GM12878 (cell line): ENCODE measurements around a stretch of chr1.

DNA sequence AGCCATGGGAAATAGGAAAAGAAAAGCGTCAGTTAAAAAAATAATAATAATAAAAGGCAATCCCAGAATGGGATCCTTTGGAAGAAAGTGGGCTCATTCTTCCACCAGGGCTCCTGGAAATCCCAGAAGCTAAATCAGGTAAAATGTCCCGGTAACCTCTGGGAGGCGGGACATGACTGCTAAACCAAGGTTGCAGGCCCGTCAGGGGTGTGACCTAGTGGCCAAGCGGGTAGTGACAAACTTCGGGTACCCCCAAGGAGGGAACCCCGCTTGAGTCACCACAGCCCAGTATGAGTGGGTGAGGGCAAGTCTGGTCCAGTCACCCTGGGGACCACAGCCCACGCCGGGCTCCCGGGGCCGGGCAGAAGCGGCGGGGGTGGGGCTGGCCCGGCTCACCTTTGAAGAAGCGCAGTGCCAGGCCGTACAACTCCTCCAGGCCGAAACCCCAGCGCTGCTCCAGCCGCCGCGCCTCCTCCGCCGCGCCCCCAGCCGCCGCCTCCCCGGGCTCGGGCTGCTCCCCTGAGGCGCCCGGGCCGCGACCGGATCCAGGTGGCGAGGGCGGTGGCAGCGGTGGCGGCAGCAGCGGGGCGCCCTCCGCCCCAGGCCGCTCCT is 441 bp downstream of the ACBD3 start:
- RAMPAGE, long total RNA: no peak
- RRBS, 2 experiments: under 1% methylated on average over 9 to 15 of the region's 41 CpGs
CAGE:
- cytosol, long polyA minus RNA: no peak
- cytosol, long polyA plus RNA: no peak
- long polyA plus RNA: no peak
- nucleolus, long total RNA: no peak
- nucleus, long polyA plus RNA: no peak
- nucleus, long total RNA: no peak

GRCh38 chr1:226223768-226224625 is 533 bp downstream of the MIXL1 start:
- RAMPAGE, long total RNA: no peak
- RRBS, 2 experiments: 2 to 5% methylated on average over 8 to 9 of the region's 67 CpGs
CAGE:
- cytosol, long polyA minus RNA: no peak
- cytosol, long polyA plus RNA: no peak
- long polyA plus RNA: no peak
- nucleolus, long total RNA: no peak
- nucleus, long polyA plus RNA: no peak
- nucleus, long total RNA: no peak

GRCh38 chr1:226369091-226369624 is 38.7 kb downstream of the PARP1 start:
- RAMPAGE, long total RNA: no peak
- RRBS, 2 experiments: no CpG with 5 or more reads among the region's 8 CpGs
CAGE:
- cytosol, long polyA minus RNA: no peak
- cytosol, long polyA plus RNA: no peak
- long polyA plus RNA: no peak
- nucleolus, long total RNA: no peak
- nucleus, long polyA plus RNA: no peak
- nucleus, long total RNA: no peak

DNA sequence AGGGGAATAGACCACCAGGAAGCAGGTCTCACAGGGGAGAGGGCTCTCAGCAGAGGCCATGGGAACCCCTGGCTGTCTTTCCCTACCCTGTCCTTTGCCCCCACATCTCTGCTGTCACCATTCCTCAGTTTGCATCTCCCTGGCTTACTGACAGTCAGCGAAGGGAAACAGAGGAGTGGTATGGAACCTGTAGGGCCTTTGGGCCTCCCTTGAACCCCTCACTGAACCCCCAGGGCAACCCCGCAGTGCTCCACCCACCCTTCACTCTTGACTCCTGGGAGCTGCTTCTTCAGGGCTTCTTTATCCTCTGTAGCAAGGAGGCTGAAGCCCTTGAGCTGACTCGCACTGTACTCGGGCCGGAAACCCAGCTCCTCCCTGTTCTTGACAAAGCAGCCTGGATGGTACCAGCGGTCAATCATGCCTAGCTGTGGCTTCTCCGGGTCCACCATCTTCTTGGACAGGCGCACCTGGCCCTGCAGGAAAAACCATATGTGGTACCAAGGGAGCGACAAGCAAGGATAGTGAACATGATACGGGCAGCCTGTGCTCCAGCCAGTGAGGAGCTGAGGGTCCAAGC is 17.7 kb downstream of the PARP1 start:
- RAMPAGE, long total RNA: no peak
- RRBS, 2 experiments: 96% methylated on average over 3 of the region's 10 CpGs
CAGE:
- cytosol, long polyA minus RNA: no peak
- cytosol, long polyA plus RNA: no peak
- long polyA plus RNA: no peak
- nucleolus, long total RNA: no peak
- nucleus, long polyA plus RNA: no peak
- nucleus, long total RNA: no peak

GRCh38 chr1:226407024-226407338 is 912 bp downstream of the PARP1 start:
- RAMPAGE, long total RNA: no peak
- RRBS, 2 experiments: no CpG with 5 or more reads among the region's 3 CpGs
CAGE:
- cytosol, long polyA minus RNA: no peak
- cytosol, long polyA plus RNA: no peak
- long polyA plus RNA: no peak
- nucleolus, long total RNA: no peak
- nucleus, long polyA plus RNA: no peak
- nucleus, long total RNA: no peak

- RAMPAGE, long total RNA: no peak
- RRBS, 2 experiments: no CpG with 5 or more reads among the region's 5 CpGs
CAGE:
- cytosol, long polyA minus RNA: no peak
- cytosol, long polyA plus RNA: no peak
- long polyA plus RNA: no peak
- nucleolus, long total RNA: no peak
- nucleus, long polyA plus RNA: no peak
- nucleus, long total RNA: no peak
Observed at GRCh38 chr1:226655113-226655700, 83.9 kb downstream of the ITPKB start.

DNA sequence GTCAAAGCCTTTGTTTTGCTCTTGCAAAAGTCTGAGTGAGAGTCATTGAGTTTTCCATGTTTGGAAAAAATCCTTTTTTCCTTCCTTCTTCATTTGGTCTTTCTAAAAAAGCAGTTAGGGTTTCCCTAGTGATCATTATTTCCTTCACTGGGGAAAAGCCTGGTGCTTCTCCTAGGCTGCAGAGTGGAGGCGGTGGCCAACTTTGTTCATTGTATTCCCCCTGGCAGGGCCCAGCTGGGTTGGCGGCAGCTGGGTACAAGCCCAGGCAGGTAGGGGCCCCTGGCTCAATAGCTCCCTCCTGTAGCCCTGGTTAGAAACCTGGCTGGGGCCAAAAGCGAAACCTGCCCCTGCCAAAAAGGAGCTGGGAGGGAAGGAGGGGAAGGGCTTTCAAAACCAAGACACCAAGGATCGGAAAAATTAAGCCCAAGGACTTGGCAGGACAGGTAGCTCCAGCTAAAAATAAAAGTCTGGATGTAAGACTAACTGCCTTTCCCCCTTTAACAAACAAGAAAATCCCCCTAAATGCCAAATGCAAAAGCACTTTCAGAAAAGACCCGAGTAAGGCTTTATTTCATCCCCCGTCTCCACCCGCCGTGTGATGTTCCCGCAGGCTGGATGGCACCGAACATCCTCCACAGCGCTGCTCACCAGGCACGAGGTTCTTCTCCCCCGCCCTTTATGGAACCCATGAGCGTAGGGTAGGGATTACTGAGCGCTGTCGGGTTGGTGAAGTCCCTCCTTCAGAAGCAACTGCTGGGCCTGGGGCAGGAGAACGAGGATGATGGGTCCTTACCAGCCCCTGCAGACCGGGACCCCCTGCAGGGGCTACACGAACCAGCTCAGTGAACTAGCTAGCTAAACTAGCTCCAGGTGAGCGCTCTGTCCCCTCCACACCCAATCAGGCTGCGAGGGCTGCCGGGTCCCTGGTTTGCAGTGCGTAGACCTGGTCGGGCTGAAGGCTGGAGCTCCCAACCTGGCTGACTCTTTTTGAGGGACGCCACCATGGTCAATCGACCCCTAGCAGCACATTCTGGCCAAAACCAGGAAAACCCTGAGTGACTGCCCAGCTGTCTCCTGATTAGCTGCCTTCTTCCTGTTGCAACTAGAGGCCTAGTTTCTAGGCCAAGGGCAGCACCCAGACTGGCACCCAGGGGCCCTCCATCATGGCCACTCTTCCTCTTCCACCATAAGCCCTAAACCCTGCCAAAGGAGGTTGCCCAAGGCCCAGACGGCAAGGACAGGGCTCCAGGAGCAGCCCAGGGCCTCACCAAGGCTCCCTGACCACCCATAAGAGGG is 80.6 kb downstream of the ITPKB start:
- RAMPAGE, long total RNA: no peak
- RRBS, 2 experiments: 97% methylated on average over 4 of the region's 27 CpGs; no CpG with 5 or more reads in 1 of the 2 experiments
CAGE:
- cytosol, long polyA minus RNA: no peak
- cytosol, long polyA plus RNA: no peak
- long polyA plus RNA: no peak
- nucleolus, long total RNA: no peak
- nucleus, long polyA plus RNA: no peak
- nucleus, long total RNA: no peak

DNA sequence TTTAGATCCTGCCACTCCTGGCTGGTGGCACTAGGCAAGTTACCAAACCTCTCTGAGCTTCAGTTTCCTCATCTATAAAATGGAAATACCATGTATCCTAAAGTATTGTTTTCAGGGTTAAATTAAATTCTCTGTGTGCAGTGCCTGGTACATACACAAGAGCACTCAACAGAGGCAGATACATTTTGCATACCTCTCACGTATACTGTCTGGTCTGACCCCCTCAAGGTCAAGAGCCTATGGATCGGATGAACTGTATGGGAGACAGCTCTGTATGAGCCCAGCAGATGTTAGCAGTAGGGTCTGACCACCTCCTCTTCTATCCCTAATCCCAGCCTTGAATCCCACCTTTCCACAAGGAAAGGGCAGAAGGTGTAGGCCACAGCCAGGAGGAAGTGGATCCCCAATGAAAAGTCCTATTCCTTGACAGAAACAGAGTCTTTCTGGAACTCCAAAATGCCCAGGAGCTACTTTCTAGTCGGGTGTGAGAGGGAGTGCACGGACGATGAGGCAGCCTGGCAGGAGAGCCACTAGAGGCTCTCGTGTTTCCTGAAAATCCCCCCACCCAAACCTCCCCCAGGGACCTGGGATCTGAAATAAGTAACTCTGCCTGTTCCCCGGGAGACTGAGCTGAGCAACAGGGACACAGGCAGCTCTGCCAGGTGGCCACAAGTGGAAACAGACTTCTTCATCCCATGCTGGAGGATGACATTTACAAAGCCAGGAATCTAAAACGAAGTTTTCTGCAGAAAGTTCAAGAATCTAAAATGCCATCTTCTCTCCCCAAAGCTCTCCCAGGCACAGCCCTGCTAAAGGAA is 77.3 kb downstream of the ITPKB start:
- RAMPAGE, long total RNA: no peak
- RRBS, 2 experiments: no CpG with 5 or more reads among the region's 8 CpGs
CAGE:
- cytosol, long polyA minus RNA: no peak
- cytosol, long polyA plus RNA: no peak
- long polyA plus RNA: no peak
- nucleolus, long total RNA: no peak
- nucleus, long polyA plus RNA: no peak
- nucleus, long total RNA: no peak

DNA sequence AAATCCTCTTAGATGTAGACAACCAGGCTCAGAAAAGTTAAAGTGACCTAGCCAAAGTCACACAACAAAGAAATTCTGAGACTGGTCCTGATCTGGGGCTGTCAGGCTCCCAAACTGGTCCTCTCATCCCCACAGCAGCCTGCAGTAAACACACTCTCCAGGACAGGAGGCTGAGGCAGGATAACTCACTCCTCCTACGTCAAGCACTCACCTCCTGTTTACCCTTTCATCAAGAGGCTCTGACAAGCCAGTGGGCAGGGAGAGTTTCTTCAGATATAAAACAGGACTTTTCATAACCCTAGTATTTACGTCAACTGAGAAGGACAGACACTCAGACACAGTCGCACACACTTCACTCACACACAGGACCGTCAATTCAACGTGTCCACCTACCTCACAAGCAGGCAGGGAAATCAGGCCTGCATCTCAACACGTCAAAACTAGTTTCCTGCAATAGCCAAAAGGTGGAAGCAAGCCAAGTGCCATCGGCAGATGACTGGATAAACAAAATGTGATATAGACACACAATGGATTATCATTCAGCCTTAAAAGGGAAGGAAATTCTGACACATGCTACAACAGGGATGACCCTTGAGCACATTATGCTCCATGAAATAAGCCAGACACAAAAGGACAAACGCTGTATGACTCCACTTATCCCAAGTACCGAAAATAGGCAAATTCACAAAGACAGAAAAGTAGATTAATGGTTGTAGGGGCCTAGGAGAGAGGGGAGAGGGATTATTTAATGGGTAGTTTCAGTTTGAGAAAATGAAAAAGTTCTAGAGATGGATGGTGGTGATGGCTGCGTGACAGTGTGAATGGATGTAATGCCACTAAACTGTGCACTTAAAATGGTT is 48.5 kb downstream of the ITPKB start:
- RAMPAGE, long total RNA: no peak
- RRBS, 2 experiments: no CpG with 5 or more reads among the region's 10 CpGs
CAGE:
- cytosol, long polyA minus RNA: no peak
- cytosol, long polyA plus RNA: no peak
- long polyA plus RNA: no peak
- nucleolus, long total RNA: no peak
- nucleus, long polyA plus RNA: no peak
- nucleus, long total RNA: no peak

DNA sequence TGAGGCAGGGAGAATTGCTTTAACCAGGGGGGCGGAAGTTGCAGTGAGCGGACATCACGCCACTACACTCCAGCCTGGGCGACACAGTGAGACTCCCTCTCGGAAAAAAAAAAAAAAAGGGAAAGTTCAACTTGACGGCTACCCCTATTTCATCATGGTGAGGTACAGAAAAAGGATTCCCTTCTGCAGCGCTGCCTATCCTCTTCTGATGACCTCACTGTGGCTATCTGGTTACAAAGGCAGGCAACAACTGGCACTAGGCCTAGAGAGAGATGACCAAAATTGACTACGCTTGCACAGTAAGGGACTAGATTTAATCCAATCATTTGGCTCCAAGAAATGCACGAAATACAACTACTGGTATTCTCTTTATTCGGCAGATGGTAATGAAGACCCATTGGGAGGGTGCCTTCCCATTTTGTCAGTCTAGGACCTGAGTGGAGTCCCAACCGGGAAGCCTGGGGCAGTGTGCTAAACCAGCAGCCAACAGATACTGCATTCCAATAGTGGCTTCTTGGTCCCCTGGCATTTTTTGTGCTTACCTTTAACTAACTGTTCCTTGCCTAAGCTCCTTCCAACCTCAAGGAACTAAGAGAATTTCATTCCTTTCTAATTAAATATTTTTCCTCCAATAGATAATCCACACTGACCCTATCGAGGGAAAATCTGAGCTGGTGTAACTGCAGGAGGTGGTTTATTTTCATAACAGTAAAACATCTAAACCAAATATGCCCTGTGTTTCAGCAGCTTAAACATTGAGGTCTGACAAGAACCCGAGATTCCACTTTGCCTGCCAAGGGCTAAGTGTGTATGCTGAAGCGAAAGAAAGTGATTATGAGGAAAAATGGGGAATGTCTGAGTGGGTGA is 36.6 kb downstream of the ITPKB start:
- RAMPAGE, long total RNA: no peak
- RRBS, 2 experiments: no CpG with 5 or more reads among the region's 14 CpGs
CAGE:
- cytosol, long polyA minus RNA: no peak
- cytosol, long polyA plus RNA: no peak
- long polyA plus RNA: no peak
- nucleolus, long total RNA: no peak
- nucleus, long polyA plus RNA: no peak
- nucleus, long total RNA: no peak

DNA sequence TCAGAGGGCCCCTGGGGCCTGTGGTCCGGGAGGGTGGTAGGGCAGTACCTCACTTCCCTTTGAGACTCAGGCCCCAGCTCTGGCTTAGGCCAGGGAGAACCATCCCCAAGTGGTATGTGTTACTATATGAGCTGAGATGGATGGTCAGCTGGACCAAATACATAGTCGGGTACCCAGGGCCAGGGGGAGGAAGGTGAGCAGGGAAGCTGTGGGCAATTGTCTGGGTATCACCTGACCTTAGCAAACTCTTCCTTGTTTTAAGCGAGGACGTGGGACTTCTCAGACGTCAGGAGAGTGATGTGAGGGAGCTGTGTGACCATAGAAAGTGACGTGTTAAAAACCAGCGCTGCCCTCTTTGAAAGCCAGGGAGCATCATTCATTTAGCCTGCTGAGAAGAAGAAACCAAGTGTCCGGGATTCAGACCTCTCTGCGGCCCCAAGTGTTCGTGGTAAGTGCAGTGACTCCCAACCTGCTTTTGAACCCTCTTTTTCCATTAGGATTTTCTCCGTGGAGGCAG is 4.7 kb downstream of the PSEN2 start:
- RAMPAGE, long total RNA: no peak
- RRBS, 2 experiments: no CpG with 5 or more reads among the region's 11 CpGs
CAGE:
- cytosol, long polyA minus RNA: no peak
- cytosol, long polyA plus RNA: no peak
- long polyA plus RNA: no peak
- nucleolus, long total RNA: no peak
- nucleus, long polyA plus RNA: no peak
- nucleus, long total RNA: no peak

DNA sequence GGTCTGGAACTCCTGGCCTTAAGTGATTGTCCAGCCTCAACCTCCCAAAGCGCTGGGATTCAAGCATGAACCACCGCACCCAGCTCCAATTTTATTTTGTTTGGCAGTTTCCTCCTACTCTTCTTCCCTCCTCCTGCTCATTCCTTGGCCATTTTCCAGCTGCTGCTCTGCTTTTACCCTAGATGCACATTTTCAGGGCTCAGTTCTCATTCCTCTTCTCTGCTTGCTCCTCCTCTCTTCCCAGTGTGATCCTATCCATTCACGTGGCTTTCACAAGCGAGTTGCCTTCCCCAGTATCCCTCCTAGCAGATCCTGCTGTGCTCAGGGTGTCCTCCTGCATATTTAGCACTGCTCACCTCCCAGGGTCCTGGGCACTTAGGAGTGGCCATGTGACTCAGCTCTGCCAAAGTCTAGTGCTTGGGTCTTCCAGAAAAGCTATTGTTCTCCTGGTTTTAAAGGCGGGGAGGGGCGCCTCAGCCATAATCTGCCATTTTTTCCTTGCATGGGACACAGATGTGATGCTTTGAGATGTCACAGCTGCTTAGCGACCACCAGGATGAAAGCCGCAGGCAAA is 33.7 kb downstream of the PSEN2 start:
- RAMPAGE, long total RNA: no peak
- RRBS, 2 experiments: no CpG with 5 or more reads among the region's 8 CpGs
CAGE:
- cytosol, long polyA minus RNA: no peak
- cytosol, long polyA plus RNA: no peak
- long polyA plus RNA: no peak
- nucleolus, long total RNA: no peak
- nucleus, long polyA plus RNA: no peak
- nucleus, long total RNA: no peak

DNA sequence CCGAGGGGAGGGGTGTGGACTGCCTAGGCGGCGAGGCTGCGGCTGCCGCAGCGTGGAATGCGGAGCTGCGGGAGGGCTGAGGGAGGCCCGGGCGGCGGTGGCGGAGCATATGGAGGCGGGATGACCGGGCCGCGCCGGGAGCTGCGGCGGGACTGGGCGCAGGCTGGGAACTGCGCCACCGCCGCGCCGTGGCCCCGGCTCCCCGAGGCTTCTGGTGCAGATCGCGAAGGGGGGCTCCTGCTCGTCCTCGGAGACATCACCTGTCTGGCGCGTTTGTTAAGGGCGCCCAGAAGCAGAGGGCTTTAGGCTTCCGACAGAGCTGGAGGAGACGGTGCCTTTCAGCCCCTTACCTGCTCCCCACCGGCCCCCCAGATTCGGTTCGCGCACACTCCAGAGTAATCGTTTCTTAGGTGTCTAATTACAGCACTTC is 391 bp upstream of the CDC42BPA start:
- RAMPAGE, long total RNA: no peak
- RRBS, 2 experiments: 9 to 12% methylated on average over 15 of the region's 41 CpGs
CAGE:
- cytosol, long polyA minus RNA: no peak
- cytosol, long polyA plus RNA: no peak
- long polyA plus RNA: no peak
- nucleolus, long total RNA: no peak
- nucleus, long polyA plus RNA: no peak
- nucleus, long total RNA: no peak

DNA sequence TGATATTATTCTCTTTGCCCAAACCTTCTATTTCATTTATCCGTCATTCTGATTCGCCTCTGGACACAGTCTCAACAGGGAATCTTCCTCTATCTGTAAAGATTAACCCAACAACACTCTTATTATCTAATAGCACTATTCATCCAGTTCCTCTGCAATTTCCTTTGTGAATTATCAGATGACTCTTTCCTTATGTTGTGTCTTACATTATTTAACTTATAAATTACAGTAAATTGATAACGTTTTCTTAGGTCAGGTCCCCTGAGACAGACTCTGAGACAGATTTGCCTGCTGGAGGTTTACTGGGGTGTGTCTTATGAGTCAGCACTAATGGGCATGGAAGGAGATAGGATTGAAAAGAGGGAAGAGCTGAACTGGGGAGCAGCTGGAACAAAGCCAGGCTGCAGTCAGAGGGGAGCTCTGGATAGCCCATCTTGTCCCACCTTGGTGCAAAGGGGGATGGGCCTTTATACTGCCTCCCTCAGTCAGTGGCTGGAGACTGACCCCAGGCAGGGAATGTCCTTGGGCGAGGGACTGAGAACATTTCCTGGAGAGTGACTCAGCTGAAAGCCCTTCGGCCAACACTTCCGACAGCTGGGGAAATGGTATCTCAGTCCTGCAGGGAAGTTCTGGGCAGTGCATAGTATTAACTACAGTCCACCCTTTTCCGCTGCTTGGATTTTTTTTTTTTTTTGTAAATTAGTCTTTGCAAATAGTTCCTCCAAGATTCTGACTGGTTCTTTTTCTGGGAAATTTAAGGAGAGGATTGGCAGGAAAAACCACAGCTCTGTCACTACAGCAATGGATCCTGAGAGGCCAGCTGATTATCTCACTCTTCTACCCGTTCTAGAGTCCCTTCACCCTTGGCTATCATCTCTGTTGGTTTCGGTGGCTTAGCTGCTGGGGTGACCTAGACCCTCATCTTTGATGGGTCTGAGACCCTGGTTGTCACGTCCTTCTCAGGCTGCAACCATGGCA is 39.0 kb upstream of the CDC42BPA start:
- RAMPAGE, long total RNA: no peak
- RRBS, 2 experiments: no CpG with 5 or more reads among the region's 10 CpGs
CAGE:
- cytosol, long polyA minus RNA: no peak
- cytosol, long polyA plus RNA: no peak
- long polyA plus RNA: no peak
- nucleolus, long total RNA: no peak
- nucleus, long polyA plus RNA: no peak
- nucleus, long total RNA: no peak

GRCh38 chr1:227439812-227440520 is 121.7 kb upstream of the CDC42BPA start:
- RAMPAGE, long total RNA: no peak
- RRBS, 2 experiments: no CpG with 5 or more reads among the region's 11 CpGs
CAGE:
- cytosol, long polyA minus RNA: no peak
- cytosol, long polyA plus RNA: no peak
- long polyA plus RNA: no peak
- nucleolus, long total RNA: no peak
- nucleus, long polyA plus RNA: no peak
- nucleus, long total RNA: no peak

- RAMPAGE, long total RNA: no peak
- RRBS, 2 experiments: 2% methylated on average over 8 to 11 of the region's 53 CpGs
CAGE:
- cytosol, long polyA minus RNA: no peak
- cytosol, long polyA plus RNA: no peak
- long polyA plus RNA: start-site peak on the plus strand at chr1:227728599-227728777, 64 and 55 reads in 2 replicates
- nucleolus, long total RNA: no peak
- nucleus, long polyA plus RNA: start-site peak on the plus strand at chr1:227728590-227728697, 79 and 58 reads in 2 replicates
- nucleus, long total RNA: no peak
Observed at GRCh38 chr1:227728310-227729484, 6.4 kb downstream of the JMJD4 start.

GRCh38 chr1:227733759-227734383 is 1.2 kb downstream of the JMJD4 start:
- RAMPAGE, long total RNA: no peak
- RRBS, 2 experiments: no CpG with 5 or more reads among the region's 21 CpGs
CAGE:
- cytosol, long polyA minus RNA: no peak
- cytosol, long polyA plus RNA: no peak
- long polyA plus RNA: no peak
- nucleolus, long total RNA: no peak
- nucleus, long polyA plus RNA: no peak
- nucleus, long total RNA: no peak

- RAMPAGE, long total RNA: no peak
- RRBS, 2 experiments: no CpG with 5 or more reads among the region's 7 CpGs
CAGE:
- cytosol, long polyA minus RNA: no peak
- cytosol, long polyA plus RNA: no peak
- long polyA plus RNA: no peak
- nucleolus, long total RNA: no peak
- nucleus, long polyA plus RNA: no peak
- nucleus, long total RNA: no peak
Observed at GRCh38 chr1:227774092-227774551, 38.9 kb downstream of the SNAP47 start.

DNA sequence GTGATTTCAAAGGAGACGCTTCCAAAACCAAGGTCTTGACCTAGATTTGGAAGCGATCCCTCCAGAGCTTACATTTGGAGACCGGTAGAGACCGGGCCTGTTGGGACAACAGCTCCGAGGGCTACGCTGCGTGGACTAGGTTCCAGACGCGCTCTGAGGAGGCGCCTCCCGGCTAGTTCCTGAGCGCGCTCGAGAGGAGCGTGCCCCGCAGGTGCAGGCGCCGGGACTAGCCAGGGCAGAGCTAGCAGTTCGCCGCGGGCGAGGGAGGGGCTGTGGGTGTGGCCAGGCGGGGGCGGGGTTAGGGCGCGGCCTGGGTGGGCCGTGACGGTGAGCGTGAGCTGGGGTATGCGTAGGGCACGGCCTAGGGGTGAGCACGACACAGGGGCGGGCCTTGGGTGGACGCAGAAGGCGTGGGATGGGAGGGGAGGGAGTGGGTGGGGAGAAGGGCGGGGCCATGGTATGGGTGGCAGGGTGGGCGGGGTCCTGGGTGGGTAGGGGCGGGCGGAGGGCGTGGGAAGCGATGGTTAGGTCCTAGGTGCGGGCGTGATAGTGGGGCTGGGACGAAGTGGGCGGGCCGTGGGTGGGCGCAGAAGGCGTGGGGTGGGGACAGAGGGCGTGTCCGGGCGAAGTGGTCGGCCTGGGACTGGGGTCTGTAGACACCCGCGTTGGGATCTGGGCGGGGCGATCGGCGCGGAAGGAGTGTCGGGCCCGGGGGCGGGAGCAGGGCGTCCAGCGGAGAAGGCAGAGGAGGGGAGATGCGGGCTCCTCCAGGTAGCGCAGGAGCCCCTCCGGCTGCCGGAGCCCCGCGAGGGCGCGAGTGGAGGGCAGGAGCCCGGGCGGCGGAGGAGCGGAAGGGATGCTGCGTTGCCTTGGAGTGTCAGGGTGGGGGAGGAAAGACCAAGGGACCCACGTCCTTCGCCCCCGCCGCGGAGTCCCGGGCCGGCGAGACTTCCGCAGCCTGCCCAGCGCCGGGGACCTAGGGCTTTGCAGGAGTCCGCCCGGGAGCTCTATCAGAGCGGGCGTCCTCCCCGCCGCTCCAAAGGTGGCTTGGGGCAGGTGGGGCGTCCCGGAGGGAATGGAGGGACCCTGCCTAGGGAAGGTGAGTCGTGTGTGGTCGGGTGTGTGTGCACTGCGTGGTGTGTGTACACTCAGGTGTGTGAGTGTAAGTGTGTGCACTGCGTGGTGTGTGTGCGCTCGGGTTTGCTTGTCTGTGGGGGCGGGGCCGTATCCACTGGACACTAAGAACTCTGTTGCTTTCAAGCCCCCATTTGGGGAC is 27.2 kb upstream of the PRSS38 start:
- RAMPAGE, long total RNA: no peak
- RRBS, 2 experiments: 1 to 2% methylated on average over 43 to 47 of the region's 104 CpGs
CAGE:
- cytosol, long polyA minus RNA: no peak
- cytosol, long polyA plus RNA: no peak
- long polyA plus RNA: no peak
- nucleolus, long total RNA: no peak
- nucleus, long polyA plus RNA: no peak
- nucleus, long total RNA: no peak